HGPS cell (cell line): Measurements from ENCODE around the genes PARN, ABCC6 and NOMO3.

- RRBS, result 2% methylated on average over 26 of the region's 79 CpGs
Observed at GRCh38 chr16:14629443-14630760, at the start of gene PARN. Gene PARN, minus strand, starts transcription at chr16:14630260.

DNA sequence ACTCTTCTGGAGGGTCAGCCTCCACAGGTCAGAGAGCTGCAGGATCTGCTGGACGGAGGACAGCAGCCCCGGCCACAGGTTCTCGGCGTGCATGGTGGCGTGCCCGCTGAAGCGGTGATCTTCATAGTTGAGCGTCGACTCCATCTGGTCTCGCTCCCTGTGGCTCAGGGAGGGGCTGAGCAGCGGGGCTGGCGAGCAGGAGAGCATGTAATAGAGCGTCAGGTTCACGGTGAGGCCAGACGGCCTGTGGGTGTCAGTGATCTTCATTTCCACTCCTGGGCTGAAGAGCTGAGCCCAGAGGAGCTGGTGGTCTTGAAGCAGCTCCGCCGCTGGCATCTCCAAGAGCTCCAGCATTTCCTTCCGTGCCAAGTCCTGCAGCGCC lies 14.0 kb downstream of the PDXDC1 start:
- RRBS, result no CpG with 5 or more reads among the region's 19 CpGs

DNA sequence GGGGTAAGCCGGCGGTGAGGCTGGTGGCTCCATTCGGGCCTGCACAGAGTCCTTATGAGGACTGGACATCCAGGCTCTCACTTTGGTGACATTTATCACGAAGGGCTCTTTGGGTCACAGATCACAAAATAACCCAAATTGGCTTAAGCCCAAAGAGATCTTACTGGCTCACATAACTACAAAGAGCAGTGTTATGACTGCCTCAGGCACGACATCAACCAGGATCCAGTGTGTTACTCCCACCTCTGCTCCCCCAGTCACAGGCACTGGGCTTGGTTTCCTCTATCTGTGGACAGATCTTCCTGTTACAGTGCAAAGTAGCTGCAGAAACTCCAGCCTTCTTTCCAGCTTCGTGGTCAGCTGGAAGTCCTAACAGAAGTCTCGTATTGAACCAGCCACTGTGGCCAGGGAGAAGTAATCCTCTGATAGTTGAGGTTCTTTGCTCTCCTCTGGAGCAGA lies 39.6 kb downstream of the NTAN1 start:
- RRBS, result no CpG with 5 or more reads among the region's 7 CpGs

- RRBS, result no CpG with 5 or more reads among the region's 12 CpGs
Observed at GRCh38 chr16:15029479-15030349, 26.2 kb downstream of the NTAN1 start.

DNA sequence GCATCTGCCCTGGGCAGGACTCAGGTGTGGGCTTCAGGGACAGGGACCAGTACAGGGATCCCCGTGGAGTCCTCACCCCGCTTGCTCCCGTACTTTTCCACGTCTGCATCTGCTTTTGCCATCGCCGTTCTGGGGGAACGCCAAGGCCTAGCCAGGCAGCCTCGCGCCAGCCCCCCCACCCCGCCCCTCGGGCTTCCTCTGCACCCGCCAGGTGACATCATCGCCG lies 48.4 kb upstream of the RRN3 start:
- RRBS, result no CpG with 5 or more reads among the region's 14 CpGs

DNA sequence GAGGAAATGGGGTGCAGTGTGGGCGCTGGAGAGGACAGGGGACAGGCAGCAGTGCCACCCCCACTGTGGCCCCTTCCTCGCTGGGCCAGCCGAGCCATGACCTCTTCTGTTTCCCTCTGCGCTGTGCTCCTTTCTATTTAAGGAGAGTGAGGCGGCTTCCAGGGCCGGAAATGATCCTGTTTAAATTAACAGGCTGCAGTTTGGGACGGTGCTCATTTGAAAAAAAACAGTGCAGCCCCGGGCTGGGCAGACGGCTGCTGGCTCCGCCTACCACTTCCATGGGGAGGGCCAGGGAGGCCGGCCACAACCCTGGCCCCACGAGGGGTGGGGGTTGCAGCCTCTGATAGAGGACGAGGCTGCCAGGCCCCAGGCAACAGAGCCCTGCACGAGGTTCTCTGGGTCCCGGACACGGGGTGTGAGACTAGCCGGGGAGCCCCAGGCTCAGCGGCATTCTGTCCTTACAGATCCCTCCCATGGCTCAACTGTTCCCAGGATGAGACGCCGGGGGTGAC lies 50.2 kb upstream of the RRN3 start:
- RRBS, result 6% methylated on average over 6 of the region's 20 CpGs

- RRBS, result no CpG with 5 or more reads among the region's 8 CpGs
Observed at GRCh38 chr16:15206317-15206738, 112.3 kb upstream of the RRN3 start.

- RRBS, result no CpG with 5 or more reads among the region's 1 CpG
Observed at GRCh38 chr16:15498851-15499238, 64.5 kb downstream of the BMERB1 start.

DNA sequence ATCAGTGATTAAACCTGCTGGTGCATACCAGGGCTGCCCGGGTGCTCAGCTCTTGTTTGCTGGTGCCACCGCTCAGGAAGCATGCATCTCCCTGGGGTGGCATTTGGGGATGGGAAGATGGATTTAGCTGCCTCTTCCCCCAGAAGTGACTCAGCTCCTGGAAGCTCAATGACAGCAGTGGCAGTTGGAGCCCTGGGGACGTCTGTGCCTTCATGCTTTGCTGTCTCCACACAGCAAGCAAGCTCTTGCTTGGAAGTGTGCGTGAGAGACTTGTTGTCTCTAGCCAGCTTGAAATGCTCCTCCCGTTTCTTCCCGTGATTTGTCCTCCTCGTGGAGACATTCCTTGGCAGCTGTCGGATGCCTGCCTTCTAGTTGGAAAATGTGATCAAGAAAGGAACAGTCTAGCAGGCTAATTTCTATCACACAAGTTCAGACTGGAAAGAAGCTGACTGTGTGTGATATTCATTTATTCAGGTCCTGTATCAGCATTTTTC lies 73.0 kb downstream of the BMERB1 start:
- RRBS, result no CpG with 5 or more reads among the region's 8 CpGs

DNA sequence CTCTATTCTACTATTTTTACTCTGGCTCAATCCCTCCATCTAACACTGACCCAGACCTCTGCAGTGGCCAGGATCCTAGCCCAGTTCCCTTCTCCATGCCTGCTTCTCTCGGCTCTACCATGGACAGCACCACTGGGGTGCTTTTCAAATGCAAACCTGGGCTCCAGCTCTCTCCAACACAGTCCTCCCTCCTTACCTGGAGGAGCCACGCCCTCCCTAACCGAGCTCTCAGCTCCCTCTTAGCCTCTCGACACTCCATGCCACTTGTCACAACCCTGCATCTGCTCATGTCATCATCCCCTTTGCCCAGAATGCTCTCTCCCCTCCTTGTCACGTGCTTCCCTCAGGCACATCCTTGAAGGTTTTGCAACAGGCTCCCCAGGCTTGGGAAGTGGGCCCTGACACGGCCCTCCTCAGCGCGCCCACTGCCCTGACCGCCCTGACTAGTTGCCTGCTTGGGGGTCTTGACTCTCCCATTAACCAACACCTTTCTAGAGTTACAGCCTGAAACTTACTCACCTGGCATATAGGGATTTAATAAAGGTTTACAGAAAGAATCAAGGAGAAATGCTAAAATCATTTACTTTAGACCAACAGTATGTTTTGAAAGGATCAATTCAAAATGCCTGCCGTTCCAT lies 41.6 kb downstream of the MARF1 start:
- RRBS, result no CpG with 5 or more reads among the region's 10 CpGs

- RRBS, result no CpG with 5 or more reads among the region's 28 CpGs
Observed at GRCh38 chr16:15641901-15642930, 738 bp downstream of the MARF1 start.

- RRBS, result no CpG with 5 or more reads among the region's 12 CpGs
Observed at GRCh38 chr16:15660527-15661017, 10.5 kb downstream of the NDE1 start.

- RRBS, result no CpG with 5 or more reads among the region's 6 CpGs
Observed at GRCh38 chr16:15672274-15672593, 22.2 kb downstream of the NDE1 start.

DNA sequence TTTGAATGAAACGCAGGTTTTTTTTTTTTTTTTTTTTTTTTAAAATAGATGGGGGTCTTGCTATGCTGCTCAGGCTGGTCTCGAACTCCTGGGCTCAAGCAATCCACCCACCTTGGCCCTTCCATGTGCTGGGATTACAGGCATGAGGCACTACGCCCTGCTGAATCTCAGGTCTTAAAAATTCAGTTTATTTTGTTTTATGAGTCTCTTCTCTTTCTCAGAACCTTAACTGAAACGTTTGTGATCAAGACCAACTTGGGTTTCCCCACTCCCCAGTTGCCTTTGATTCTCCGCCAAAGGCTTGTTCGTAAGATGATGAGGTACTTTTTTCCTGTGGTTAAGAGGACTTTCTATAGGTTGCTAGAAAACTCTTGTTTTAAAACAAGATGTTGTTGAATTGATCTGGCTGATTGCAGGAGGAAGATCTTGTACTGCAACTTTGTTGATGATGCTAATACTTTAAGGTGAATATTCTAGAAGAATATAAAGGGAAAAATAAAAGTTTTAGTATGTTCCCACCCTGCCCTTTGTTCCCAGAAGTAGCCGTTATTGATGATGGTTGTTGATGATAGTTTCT lies 11.7 kb downstream of the ABCC1 start:
- RRBS, result no CpG with 5 or more reads among the region's 7 CpGs

DNA sequence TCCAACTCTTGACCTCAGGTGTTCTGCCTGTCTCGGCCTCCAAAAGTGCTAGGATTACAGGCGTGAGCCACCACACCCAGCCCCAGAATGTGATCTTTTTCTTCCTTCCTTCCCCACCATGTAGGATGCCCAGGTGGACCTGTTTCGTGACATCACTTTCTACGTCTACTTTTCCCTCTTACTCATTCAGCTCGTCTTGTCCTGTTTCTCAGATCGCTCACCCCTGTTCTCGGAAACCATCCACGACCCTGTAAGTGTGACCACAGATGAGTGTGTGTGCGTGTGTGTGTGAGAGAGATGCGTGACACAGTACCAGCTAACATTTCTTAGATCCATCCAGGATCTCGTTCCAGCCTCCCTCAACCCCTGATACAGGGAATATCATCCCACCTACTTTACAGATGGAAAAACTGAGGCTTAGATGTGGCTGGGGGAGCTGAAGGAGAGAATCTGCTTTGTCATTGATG lies 67.0 kb downstream of the ABCC1 start:
- RRBS, result no CpG with 5 or more reads among the region's 11 CpGs

DNA sequence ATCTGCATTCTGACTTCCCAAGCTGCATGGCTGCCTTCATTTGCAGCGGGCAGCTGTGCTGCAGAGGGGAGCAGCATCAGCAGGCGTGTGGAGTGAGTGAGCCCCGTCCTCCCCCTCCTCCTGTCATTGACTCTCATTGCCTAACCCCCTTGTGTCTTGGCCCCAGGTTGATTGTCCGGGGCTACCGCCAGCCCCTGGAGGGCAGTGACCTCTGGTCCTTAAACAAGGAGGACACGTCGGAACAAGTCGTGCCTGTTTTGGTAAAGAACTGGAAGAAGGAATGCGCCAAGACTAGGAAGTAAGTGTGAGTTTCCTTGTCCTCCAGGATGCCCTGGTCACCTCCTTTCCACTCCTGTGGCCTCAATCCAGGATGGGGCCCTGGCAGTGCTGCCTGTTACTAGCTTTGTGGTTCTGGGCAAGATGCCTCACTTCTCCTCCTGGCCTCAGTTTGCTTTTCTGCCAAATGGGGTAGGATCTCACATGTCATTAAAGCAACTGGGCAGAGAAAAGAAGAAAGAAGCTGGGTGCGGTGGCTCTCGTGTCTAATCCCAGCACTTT lies 87.0 kb downstream of the ABCC1 start:
- RRBS, result no CpG with 5 or more reads among the region's 11 CpGs

DNA sequence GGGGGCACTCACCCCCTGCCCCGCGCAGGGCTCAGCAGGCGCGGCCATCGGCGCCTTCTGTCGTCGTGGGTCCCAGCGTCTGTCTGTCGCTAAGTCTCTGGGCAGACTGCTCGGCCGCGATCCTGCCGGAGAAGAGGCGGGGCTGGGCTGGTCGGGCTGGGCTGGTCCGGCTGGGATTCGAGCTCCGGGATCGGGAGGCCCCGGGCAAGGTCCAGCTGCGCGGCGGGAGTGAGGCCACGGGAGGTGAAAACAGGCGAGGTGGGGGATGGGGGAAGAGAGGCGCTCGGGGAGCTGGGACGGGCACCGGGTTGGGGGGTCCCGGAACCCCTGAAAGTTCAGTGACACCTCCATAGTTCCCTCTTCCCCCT lies at the start of gene ABCC6:
Gene ABCC6 (minus strand): TSS at position 108 of the 368 bp plus-strand sequence.
- RRBS, result no CpG with 5 or more reads among the region's 31 CpGs

DNA sequence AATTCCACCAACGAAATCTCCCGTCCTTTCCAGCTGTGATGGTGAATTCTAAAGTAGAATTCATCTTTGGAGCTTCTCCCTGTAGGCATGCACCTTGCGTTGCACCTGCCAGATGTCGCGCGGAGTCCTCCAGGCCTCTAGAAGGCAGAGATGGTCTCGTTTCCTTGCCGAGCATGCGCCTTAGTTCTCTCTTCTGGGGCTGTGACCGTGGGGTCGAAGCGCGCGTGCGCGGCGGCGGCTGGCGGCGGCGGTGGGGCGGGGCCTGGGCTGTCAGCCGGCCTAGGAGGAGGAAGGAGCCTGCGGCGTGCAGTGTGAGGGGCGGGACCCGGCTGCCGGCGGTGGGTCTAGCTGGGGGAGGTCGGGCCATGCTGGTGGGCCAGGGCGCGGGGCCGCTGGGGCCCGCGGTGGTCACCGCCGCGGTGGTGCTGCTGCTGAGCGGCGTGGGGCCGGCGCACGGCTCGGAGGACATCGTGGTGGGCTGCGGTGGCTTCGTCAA lies at the start of gene NOMO3:
Gene NOMO3 (plus strand): TSS at position 227 of the 496 bp plus-strand sequence.
- RRBS, result no CpG with 5 or more reads among the region's 47 CpGs

DNA sequence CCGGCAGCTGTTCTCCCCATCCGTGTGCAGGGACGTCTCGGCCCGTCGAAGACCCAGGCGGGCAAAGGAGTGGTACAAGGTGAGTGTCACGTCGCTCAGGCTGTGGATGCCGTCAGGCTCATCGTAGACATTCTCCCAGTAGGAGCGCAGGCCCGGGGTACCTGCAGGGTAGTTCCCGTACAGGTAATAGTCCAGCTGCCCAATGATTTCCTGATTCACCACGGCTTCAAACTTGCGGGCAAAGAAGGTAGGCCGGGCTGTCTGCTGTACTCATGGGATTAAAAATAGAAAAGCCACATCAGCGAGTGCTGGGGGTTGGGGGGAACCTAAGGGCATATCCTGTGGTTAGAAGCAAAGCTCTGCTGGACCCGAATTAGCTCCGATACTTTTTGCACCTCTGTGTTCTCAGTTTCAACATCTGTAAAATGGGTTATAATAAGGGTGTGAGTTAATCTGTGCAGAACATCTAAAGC lies 336.3 kb downstream of the XYLT1 start:
- RRBS, result 100% methylated on average over 3 of the region's 20 CpGs